AG09309 (cell line): ENCODE results near the genes EFNA1, GBA1 and ENTREP3.

GRCh38 chr1:154867983-154868316, 2.1 kb downstream of the KCNN3 start:
- RRBS: no CpG with 5 or more reads among the region's 12 CpGs

GRCh38 chr1:154946084-154946937, 9.6 kb downstream of the PBXIP1 start:
- RRBS: 84% methylated on average over 5 of the region's 15 CpGs

- RRBS: no CpG with 5 or more reads among the region's 9 CpGs
These were observed 1.1 kb upstream of the PBXIP1 start for GRCh38 chr1:154956947-154957482.

GRCh38 chr1:154963094-154964042, 1.8 kb upstream of the PYGO2 start:
- RRBS: 39% methylated on average over 3 of the region's 13 CpGs

GRCh38 chr1:154987213-154988479, 4.5 kb downstream of the FLAD1 start:
- RRBS: no CpG with 5 or more reads among the region's 21 CpGs

DNA sequence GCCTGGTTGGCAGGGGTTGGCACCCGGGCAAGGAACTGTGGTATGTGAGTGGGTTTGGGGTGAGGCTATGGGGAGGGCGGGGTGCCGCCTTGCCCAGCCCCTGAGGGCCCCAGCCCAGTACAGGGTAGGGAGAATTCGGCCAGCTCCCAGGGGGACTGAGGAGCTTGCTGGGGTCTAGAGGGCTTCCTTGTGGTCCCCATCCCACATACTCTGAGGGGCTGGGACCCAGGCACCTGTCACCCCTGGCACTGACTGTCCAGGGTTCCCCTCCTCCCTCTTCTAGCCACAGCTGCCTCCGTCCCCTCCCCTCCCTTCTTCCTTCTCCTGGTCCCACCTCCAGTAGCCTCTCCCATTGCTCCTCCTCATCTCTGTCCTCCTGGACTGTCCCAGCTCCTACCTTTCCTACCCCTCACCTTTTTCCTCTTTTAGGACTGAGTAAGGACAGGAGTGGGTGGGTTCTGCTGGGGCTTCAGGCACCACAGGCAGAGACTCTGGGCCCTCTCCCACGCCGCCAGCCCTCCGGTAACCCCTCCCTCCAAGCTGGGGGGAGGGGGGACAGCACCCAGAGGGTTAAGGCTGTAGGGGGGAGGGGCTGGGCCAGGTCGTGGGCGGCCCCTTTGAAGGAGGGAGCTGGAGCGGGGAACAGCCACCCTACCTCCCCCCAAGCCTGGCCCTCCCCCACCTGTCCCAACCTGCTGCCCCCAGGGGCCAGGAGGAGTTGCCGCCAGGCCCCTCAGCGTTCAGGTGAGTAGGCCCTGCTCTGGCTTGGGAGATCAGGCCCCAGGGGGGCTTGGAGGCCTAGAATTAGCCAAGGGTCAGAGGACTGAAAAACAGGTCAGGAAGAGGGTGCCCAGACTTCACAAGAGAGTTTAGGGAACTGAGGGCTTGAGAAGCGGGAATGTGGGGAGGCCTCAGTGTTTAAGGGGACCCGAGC, 5.9 kb downstream of the ZBTB7B start:
- RRBS: no CpG with 5 or more reads among the region's 15 CpGs

DNA sequence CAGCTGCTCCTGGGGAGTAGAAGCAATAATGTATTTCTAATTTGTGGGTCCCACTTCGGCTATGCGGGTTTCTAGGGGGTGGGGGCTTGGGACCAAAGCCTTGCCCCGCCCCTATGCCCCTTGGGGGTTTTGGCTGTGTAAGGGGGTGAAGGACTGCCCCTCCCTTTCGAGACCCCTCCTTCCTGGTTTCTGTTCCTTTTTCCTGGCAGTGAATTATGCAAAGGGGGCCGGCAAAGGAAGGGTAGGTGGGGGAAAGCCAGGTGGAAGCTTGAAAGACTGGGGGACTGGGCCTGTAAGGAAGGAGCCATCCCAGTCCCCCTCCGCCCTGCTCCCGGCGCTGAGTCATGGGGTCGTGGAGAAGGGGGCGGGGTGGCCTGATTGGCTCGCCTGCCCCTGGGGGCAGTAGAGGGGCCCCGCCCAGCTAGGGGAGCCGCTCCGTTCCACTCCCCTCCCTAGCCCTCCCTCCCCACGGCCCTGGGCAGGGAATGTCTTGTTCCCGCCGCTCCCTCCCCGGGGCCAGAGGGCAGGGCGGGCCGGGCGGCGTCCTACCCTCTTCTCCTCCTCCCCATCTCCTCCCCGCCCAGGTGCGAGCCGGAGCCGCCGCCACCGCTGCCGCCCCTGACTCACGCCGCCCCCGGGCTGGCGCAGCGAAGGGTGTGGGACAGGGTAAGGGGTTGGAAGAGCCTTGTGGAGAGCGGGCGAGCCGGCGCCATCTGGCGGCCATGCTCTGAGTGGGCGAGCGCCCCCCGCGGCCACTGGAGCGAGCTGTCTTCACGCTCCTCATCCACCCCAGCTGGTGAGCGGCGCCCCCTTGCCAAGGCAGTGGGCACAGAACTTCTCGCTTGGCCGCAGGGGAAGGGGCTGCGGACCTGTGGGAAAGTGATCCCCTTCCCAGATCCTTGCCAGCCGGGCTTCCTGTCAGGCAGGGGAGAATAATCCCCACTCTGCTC, 14.6 kb downstream of the ZBTB7B start:
- RRBS: 3% methylated on average over 21 of the region's 51 CpGs

- RRBS: 3% methylated on average over 4 of the region's 34 CpGs
These were observed 979 bp downstream of the ADAM15 start for GRCh38 chr1:155051777-155052812.

DNA sequence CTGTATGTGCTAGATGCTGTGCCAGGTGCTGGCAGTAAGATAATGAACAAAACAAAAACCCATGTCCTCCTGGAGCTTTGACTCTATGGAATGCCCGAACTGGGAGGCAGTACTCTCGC, 2.0 kb upstream of the EFNA1 start:
- RRBS: no CpG with 5 or more reads among the region's 2 CpGs

GRCh38 chr1:155127837-155128401, at the start of gene EFNA1:
Gene EFNA1 (plus strand): TSS chr1:155127876.
- RRBS: 5% methylated on average over 5 of the region's 28 CpGs

DNA sequence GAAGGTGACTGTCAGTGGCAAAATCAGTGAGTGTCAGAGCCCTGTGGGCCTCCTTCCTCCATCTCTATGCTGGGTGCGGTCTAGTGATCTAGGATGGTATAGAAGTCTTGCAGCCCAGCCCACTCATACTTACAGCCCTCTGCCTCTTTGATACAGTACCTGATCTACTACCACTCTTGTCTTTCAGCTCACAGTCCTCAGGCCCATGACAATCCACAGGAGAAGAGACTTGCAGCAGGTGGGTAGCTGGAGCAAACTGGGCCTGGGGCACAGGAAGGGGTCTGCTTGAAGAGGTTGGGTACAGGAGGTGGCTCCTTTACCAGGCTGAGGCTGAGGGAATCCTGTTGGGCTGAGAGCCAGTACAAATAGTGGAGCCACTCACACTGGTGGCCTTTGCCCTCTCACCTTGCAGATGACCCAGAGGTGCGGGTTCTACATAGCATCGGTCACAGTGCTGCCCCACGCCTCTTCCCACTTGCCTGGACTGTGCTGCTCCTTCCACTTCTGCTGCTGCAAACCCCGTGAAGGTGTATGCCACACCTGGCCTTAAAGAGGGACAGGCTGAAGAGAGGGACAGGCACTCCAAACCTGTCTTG, 2.0 kb upstream of the SLC50A1 start:
- RRBS: no CpG with 5 or more reads among the region's 5 CpGs

DNA sequence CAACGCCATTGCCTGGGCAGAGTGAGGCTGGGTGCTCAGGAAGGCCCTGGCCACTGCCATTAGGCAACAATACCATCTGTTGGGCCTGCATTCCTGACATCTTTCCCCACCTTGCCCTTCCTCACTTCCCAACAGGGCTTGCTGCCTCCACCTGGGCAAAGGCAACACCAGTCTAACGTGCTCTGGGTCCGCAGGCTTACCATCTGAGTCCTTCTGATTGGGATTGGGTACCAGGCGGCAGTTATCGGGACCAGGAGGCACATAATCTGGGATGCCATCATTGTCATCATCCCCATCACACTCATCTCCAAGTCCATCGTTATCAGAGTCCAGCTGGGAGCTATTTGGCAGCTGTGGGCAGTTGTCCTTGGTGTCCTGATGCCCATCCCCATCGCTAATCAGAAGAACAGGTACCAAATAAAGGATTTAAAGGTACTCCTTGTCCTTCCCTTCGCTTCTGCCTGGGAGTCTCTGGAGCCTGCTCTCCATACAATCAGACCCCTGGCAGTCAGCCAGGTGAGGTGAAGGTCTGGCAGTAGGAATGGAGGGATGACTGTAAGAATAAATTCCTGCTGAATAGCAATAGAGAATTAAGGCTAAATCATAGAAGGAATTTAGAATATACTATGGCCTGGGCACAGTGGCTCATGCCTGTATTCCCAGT, 9.4 kb downstream of the THBS3 start:
- RRBS: no CpG with 5 or more reads among the region's 8 CpGs

GRCh38 chr1:155214471-155214887, 6.0 kb downstream of the MTX1 start:
- RRBS: 90% methylated on average over 5 of the region's 11 CpGs

- RRBS: no CpG with 5 or more reads among the region's 4 CpGs
These were observed at the start of gene GBA1 for GRCh38 chr1:155240897-155241622. Gene GBA1 (minus strand): TSS chr1:155241249.

DNA sequence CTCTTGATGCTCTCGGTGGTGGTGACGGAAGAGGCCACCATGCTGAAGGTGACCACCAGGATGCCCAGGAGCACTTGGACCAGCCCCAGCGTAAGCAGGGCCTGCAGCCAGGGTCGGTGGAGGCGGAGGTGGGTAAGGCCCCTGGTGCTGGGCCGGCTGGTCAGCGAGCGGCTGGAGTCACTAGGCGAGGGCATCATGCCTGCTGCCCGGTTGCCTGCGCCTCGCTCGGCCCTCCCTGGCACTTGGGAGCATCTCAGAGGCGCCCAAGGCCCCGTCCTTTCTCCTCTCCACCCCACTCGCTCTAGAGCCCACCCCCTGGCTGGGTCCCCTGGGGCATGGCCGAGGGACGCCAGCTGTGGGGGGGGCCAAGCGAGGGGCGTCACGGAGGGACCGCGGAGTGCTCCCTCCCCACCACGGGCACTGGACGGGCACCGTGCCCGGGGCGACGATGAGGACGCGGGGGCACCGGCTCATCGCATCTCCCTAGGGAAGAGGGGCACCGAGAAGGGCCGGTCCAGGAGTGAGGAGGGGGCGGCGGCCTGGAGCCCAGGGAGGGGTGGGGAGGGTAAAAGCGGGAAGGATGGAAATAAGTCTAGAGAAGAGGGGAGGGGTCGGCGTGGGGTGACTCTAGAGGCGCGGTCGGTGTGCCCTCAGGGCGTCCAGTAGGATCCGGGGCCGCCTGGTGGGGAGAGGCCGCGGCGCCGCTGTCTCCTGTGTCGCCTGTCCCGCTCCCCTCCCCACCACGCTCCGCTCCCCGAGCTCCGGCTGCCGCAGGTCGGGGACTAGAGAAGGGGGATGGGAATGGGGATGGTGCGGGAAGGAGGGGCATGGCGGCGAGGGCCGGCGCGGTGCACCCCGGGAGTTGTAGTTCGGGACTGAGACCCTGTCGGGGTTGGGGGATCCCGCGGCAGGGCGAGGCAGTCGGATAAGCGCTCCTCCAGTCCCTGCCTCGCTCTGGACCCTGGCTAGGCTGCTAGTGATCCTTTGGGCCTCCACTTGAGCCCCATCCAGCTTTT, at the start of gene ENTREP3:
ENTREP3 (minus strand) TSS at position 803 of the 1,016 bp plus-strand sequence.
- RRBS: 2% methylated on average over 21 of the region's 73 CpGs

GRCh38 chr1:155468215-155468841, 94.3 kb downstream of the ASH1L start:
- RRBS: no CpG with 5 or more reads among the region's 1 CpG

GRCh38 chr1:155659254-155659453, 29.4 kb downstream of the YY1AP1 start:
- RRBS: no CpG with 5 or more reads among the region's 3 CpGs

DNA sequence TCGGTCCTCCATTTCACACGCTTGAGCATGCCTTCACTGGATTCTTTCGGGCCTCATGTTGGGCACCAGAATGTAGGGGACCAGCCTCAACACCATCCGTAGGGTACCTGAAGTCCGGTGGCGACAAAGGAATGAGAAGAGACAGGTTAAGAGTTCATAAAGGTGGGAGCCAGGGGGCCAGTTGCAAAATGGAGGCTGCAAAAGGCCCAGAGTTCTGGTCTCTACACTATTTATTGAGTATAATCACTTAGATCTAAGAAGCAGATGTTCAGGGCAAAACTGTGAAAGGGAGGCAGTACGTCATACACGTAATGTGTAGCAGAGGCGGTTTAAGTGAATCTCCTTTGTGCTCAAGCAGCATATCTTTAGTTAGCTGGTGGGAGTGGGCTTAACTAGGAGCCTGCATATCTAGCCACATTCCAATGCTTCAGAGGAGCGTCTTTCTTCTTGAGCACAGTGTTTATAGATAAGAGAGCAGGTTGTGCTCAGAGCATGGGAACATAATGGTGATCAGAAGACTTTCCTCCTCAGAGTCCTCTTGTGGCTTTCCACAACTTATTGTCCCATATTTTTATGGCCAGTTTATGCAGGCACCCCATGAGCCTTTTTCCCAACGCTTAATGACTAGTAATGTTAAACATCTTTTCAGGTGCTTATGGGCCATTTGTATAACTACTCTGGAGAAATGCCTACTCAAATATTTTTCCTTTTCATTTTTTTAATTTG, 10.2 kb downstream of the DAP3 start:
- RRBS: no CpG with 5 or more reads among the region's 11 CpGs

DNA sequence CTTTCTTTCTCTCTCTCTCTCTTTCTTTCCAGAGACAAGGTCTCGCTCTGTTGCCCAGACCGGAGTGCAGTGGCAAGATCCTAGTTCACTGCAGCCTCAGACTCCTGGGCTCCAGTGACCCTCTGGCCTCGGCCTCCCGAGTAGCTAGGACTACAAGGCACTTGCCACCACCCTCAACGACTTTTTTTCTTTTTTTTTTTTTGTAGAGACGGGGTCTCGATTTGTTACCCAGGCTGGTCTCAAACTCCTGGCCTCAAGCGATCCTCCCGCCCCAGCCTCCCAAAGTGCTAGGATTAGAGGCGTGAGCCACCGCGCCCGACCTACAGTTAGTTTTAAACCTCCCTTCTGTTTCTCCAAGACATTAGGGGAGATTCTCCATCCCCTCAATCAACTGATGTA, 800 bp downstream of the GON4L start:
- RRBS: no CpG with 5 or more reads among the region's 13 CpGs

DNA sequence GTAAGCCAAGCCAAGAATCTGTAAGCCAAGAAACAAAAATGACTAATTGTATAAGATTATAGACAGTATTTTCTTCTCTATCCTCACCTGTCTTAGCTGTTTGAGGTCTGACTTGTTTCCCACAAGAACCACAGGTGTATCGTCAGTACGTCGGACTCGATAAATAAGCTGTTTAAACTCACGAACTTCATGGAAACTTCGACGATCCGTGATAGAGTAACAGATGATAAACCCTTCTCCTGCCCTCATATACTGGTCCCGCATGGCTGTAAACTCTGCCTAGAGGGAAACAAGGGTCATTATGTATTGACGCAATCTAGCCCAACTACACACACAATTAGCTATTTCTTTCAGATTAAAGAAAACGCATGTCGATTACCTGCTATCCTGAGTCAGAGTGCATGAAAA, 6.9 kb downstream of the RIT1 start:
- RRBS: no CpG with 5 or more reads among the region's 12 CpGs